ENCODE measurements around a stretch of chr10.

DNA sequence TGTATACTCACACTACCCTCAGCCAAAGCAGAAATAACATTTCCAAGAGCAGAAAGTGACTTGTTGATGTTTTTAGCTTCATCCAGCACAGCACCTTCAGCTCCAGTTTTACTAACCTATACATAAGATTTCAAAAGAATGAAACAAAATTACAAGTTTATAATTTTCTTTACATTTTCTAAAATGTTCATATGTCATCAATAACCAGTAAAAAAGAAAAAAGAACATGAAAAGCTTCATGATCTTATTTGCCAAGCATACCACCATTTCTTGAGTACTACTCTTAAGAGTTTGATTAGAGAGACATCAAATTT, 20.4 kb downstream of the KIF5B start:
- PRO-cap: no peak
- RAMPAGE, long total RNA, 3 experiments: no peak in any of the 3 experiments

DNA sequence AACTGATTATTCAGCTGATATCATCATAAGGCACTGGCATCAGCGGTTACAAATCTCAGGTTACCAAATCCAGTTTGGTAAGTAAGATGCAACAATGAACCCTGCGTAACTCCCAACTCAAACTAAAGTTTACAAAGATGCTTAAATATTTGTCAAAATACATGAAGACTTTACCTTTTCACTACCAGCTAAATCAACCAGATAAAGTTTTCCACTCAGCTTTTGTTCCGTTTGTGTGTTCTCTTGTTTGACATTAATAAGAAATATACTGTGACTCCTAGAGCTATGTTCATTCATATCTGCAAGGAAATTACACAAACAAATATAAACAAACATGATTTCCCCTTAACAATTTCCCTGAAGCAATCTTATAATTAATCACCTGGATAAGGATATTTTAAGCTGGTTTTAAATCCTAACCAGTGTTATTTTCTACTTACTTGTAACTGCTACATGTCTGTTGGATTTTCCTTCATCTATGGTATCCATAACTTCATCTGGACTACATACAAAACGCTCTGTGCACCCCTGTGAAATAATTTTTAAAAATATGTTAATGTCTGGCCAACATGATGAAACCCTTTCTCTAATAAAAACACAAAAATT, 19.0 kb downstream of the KIF5B start:
- PRO-cap: no peak
- RAMPAGE, long total RNA, 3 experiments: no peak in any of the 3 experiments

- PRO-cap: no peak
- RAMPAGE, long total RNA, 3 experiments: no peak in any of the 3 experiments
Measured at GRCh38 chr10:32318273-32319323, 28.4 kb downstream of the EPC1 start.

- PRO-cap: no peak
- RAMPAGE, long total RNA, 3 experiments: no peak in any of the 3 experiments
Measured at GRCh38 chr10:32377442-32378109, 30.6 kb upstream of the EPC1 start.

DNA sequence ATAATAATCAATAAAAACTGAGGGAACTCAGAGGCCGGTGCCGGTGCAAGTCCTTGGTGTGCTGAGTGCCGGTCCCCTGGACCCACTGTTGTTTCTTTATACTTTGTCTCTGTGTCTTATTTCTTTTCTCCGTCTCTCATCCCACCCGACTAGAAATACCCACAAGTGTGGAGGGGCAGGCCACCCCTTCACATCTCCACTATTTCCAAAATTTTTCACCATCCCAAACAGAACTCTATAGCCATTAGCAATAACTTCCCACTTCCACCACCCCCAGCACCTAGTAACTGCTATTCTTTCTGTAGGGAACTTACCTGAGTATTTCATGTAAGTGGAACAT, 62.8 kb downstream of the ITGB1 start:
- PRO-cap: no peak
- RAMPAGE, long total RNA, 3 experiments: no peak in any of the 3 experiments

DNA sequence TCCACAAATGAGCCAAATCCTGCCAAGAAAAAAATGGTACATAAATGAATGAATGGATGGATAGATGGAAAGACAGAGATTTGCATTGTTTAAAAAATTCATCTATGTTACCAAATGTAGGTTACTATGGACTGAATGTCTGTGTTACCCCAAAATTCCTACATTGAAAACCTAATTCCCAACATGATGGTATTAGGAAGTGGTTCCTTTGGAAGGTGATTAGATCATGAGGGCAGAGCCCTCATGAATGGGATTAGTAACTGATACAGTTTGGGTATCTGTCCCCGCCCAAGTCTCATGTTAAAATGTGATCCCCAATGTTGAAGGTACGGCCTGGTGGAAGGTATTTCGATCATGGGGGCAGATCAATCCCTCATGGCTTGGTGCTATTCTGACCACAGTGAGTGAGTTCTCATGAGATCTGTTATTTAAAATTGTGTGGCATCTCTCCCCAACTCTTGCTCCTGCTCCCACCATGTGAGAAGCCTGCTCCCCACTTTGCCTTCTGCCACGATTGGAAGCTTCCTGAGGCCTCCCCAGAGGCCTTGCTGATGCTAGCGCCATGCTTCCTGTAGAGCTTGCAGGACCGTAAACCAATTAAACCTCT, 31.8 kb downstream of the ITGB1 start:
- PRO-cap: no peak
- RAMPAGE, long total RNA, 3 experiments: no peak in any of the 3 experiments

DNA sequence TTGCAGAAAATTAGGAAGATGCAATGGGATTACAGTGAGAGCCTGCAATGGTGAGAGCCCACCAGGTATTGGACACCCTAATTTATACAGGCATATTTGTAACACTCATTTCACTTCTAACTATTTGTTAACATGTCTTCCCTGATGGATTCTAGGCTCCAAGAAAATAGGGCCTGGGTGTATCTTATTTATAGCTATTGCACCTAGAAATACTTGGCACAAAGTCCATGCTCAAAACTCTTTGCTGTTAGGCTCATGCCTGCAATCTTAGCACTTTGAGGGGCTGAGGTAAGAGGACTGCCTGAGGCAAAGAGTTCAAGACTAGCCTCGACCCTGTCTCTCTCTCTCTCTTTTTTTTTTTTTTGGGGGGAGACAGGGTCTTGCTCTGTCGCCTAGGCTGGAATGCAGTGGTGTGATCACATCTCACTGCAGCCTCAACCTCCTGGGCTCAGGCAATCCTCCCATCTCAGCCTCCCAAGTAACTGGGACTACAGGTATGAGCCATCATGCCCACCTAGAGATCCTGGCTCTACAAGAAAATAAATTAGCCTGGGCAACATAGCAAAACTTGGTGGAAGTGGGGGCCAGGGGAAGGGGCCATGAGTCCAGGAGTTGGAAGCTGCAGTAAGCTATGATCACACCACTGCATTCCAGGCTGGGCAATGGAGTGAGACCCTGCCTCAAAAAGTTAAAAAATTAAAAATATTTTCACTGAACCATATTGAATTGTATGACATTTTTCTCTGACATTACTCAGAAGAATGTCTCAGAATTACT, 15.5 kb downstream of the ITGB1 start:
- PRO-cap: no peak
- RAMPAGE, long total RNA, 3 experiments: no peak in any of the 3 experiments

DNA sequence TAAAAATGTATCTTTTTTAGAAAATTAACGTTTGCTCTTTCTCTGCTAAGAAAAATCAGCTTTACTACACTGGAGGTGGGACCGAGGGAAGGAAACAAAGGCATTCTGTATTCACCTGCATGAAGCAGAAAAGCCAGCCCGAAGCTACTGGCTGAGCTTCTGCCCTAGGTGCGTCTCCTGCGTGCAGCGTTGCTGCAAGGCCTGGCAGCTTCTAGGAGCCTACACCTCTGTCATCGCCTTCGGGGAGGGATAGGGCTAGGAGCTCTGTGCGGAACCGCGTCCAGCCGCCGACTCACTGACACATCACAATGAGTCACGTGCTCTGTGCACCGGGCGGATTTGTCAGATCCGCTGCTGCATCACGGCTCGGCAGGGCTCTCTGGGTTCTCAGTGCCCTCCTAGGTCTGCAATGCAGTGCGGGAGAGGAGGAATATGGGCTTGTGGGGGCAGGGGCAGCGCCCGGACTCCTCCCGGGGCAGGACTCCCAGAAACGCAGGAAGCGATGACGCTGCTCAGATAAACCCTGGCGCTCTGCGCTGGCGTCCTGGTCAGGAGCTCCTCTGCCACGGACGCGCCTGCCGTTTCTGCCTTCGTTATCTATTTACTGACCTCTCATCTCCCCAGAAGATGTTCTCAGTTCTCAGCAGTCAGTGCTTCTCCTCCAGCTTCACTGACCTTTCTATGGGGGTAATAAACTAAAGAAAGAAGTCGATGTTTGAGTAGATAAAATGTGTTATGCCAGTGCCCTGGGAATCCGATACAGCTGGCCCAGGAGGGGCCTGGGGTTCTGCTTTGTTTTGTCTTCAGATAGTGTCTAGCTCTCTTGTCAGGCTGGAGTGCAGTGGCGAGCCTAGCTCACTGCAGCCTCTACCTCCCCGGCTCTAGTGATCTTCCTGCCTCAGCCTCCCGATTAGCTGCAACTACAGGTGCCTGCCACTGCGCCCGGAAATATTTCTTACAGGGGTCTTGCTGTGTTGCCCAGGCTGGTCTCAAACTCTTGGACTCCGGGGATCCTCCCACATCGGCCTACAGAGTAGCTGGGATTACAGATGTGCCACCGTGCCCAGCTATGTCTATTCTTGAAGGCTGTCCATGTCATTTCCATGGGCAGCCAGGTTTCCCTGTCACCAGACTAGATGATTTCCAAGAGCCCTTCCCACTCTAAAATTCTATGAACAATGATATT, 22.7 kb upstream of the ITGB1 start:
- PRO-cap: bidirectional peak, plus-strand start at position 542 of the sequence, minus-strand start at position 294 of the sequence
- RAMPAGE, long total RNA, 3 experiments: no peak in any of the 3 experiments

GRCh38 chr10:32983120-32983993, 25.3 kb upstream of the ITGB1 start:
- PRO-cap: no peak
- RAMPAGE, long total RNA, 3 experiments: no peak in any of the 3 experiments

DNA sequence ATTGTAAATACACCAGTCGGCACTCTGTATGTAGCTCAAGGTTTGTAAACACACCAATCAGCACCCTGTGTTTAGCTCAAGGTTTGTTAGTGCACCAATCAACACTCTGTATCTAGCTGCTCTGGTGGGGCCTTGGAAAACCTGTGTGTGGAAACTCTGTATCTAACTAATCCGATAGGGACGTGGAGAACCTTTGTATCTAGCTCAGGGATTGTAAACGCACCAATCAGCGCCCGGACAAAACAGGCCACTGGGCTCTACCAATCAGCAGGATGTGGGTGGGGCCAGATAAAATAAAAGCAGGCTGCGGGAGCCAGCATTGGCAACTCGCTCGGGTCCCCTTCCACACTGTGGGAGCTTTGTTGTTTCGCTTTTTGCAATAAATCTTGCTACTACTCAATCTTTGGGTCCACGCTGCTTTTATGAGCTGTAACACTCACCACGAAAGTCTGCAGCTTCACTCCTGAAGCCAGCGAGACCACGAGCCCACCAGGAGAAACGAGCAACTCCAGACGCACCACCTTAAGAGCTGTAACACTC, 91.9 kb upstream of the ITGB1 start:
- PRO-cap: no peak
- RAMPAGE, long total RNA, 3 experiments: no peak in any of the 3 experiments

DNA sequence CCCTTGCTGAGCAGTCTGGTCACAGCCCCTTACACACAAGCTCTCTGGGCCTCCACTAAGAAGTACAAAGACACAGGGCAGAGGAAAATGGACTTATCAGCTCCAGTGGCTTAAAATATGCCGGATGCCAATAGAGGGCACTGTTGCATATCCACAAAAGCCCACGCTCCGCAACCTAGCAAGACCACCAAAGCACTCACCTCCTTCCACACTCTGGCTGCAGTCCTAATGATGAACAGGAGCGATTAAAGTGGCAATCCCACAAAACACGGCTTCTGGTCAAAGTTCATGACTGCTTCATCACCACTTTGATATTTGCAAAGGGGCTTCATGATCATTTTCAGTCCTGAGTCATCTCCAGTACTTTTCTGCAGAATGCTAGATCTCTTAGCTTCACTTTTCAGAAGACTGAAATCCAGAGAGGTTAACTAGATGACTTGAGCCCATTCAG, 158.3 kb upstream of the ITGB1 start:
- PRO-cap: no peak
- RAMPAGE, long total RNA, 3 experiments: no peak in any of the 3 experiments

- PRO-cap: no peak
- RAMPAGE, long total RNA, 3 experiments: no peak in any of the 3 experiments
Measured at GRCh38 chr10:33136098-33136820, 178.2 kb upstream of the ITGB1 start.

- PRO-cap: no peak
- RAMPAGE, long total RNA, 3 experiments: no peak in any of the 3 experiments
Measured at GRCh38 chr10:33138687-33139945, 181.1 kb upstream of the ITGB1 start.

DNA sequence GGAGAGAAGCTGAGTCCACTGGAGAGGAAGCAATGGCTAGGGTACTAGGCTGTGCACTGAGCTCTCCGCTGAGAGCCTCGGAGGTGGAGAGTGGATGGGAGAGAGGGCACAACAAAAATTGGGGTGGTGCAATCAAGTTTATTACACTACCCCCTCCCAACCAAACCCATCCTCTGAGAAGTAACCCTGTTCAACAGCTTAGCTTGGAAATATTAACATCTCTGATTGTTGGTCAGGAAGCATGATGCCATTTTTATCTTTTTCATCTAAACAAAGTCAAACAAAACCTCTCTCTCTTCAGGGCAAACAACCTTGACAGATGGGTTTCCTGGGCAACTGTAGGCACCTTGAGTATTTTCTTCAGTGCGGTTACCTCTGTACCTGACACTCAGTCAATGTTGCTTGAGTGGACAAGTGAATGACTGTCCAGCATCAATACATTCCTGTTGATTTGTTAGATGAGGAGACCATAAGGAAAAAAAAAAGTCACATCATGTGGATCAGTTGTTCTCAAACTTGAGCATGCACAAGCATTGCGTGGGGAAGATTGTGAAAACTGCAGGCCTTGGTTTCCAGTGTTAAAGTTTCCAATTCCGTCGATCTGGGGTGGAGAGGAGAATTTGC, 183.6 kb downstream of the NRP1 start:
- PRO-cap: no peak
- RAMPAGE, long total RNA, 3 experiments: no peak in any of the 3 experiments

DNA sequence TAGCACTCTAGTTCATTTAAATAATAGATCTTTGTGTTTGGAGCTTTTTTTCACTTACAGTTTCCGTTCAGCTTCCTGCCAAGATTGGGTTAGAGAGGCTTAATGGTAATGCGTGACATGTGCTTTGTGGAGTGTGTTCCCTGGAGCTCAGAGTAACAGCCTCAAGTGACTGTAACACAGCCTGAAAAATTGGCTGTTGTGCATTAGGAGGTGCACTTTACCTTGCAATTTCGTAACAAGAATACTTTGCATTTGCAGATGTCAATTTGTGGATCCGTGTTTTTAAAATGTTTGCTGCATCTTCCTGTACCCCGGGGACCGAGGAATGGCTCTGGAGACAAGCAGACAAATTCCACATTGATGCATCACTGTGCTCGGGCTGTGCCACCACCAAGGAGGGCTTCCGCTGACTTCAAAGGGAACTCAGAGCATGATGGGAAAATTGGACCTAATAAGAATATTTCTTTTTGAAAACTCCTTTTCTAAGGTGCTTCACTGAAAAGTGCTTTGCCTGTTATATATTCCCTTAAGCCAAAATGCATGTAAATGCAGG, 170.1 kb downstream of the NRP1 start:
- PRO-cap: no peak
- RAMPAGE, long total RNA, 3 experiments: no peak in any of the 3 experiments

- PRO-cap: no peak
- RAMPAGE, long total RNA, 3 experiments: no peak in any of the 3 experiments
Measured at GRCh38 chr10:33178171-33179039, 156.1 kb downstream of the NRP1 start.

- PRO-cap: no peak
- RAMPAGE, long total RNA, 3 experiments: no peak in any of the 3 experiments
Measured at GRCh38 chr10:33191236-33191483, 143.3 kb downstream of the NRP1 start.

DNA sequence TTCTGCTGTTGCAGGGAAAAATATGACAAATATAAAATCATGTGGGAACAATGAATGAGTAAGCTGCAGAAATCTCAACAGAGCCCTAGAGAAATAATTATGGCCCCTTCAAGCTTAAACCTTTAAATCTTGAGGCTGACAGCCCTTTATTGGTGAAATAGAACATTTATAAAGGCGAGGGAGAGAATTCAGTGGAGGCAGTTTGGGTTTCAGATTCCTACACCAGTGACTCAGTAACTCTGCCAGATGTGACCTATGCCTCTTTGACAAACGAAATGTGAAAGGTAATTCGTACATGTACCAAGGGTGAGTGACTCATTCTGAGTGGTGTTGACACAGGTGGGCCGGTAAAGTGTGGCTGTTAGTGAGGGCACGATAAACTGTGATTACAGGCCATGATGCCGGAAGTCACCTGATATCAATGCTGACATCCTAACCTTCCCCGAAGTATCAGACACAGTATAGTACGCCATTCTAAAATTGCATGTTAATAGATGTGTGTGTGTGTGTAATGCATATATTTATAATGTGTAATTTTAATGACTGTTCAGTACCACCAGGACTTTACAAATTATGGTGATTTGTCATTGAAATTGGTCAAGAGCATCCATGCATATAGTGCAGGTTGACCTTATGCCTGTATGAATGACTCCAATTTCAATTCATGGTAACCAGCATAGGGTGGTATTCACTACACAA, 70.2 kb downstream of the NRP1 start:
- PRO-cap: no peak
- RAMPAGE, long total RNA, 3 experiments: no peak in any of the 3 experiments

DNA sequence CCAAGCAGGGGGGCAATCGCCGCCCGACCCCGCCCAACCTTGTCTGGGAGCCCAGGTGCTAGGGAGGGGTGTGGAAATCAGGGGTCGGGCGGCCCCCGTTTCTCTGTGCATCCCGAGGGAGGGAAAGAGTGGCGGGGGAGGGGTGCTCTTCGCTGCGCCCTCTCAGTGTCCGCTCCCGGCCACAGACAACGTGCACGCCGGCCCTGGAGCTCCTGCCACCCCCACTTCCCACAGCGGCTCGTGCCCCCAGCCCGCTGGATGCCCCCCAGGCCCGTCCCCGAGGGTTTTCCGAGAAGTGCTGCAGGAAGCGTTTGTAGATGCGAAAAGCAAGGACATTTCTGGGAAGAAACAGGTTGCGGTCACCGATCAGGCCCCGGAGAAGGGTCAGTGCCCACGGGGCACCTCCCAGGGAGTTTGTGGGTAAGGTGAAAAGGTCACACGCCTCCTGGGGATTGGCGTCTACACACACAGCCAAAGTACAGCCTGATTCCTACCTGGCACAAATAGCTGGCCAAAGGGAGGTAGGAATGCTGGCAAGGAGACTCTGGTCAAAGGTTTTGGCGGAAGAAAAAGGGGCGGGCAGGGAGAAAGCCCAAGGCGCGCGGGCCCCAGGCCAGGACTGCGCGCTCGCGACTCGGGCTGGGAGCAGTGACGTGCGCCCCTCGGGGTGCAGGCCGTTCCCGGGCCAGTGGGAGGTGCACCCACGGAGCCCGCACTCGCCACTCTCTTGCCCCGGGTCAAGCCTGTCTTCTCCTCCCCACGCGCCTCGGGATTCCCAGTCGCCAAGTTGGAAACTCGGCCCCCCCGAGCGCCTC, 1.4 kb upstream of the NRP1 start:
- PRO-cap: no peak
- RAMPAGE, long total RNA, 3 experiments: no peak in any of the 3 experiments

GRCh38 chr10:33337301-33337623, 2.8 kb upstream of the NRP1 start:
- PRO-cap: no peak
- RAMPAGE, long total RNA, 3 experiments: no peak in any of the 3 experiments